GM23338 (cell line): ENCODE measurements around a stretch of chr21.

DNA sequence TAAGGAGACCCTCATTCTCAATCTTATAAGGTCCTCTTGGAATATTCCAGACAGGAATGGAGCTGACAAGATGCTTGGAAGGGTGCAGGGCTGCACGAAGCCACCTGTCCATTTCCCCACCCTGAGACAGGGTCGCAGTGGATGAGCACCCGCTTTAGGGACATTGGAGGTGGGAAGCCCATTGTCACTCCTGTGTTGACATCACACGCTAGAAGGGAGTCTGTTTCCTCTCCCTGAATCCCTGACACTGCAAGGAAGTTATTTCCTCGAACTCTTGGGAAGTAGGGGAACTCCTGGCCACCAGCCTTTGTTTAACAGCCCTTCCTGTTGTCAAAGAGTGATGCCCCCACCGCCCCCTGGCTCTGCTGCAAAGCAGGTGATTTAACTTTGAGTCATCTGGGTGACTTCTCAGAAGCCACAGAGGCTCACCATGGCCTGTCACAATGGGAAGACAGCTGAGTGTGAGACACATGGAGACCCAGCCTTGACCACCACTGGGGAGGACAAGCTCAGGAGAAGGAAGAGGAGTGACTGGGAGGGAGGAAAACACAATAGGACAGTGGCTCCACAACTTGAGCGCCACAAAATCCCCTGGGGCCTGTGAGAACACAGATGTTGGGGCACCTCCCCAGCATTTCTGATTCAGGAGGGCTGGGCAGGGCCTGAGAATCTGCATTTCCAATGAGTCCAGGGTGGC lies 182.8 kb downstream of the PSMG1 start:
- PRO-cap, result no peak
- RAMPAGE, long total RNA, result no peak

GRCh38 chr21:39004685-39005415 lies 178.4 kb downstream of the PSMG1 start:
- PRO-cap, result no peak
- RAMPAGE, long total RNA, result no peak

DNA sequence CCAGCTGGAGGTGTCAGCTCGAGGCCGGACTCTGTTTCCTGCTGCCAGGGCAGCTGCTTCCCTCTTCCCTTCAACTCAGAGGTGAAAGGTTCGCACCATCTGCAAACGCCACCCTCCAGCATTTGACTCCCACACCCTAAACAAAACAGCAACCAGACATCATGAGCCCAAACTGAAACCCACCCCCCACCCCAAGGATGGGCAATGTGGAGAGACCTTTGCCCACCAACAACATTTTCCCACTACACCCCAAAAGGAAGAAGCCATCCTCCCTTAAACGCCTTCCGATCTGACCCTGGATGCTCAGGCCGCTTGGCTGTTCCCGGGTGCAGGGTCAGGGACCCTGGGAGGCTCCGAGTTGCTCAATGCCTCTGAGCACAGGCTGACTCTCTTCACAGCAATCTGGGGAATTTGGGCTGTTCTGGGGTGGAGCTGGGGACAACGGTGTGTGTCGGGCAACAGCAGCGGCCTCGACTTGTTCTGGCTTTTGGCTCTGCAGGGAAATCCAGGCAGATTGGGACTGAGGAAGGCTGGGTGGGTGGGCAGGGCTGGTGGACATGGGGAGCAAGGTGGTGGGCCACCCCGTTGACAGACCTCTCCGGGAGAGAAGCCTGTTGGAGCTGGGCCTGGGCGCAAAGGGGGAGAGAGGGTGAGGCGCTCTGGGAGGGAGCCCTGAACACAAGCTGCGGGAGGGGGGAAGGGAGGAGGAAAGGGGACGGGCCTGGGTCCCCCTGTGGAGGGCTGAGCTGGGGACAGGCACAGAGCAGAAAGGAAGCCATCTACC lies 162.1 kb downstream of the PSMG1 start:
- PRO-cap, result no peak
- RAMPAGE, long total RNA, result no peak

DNA sequence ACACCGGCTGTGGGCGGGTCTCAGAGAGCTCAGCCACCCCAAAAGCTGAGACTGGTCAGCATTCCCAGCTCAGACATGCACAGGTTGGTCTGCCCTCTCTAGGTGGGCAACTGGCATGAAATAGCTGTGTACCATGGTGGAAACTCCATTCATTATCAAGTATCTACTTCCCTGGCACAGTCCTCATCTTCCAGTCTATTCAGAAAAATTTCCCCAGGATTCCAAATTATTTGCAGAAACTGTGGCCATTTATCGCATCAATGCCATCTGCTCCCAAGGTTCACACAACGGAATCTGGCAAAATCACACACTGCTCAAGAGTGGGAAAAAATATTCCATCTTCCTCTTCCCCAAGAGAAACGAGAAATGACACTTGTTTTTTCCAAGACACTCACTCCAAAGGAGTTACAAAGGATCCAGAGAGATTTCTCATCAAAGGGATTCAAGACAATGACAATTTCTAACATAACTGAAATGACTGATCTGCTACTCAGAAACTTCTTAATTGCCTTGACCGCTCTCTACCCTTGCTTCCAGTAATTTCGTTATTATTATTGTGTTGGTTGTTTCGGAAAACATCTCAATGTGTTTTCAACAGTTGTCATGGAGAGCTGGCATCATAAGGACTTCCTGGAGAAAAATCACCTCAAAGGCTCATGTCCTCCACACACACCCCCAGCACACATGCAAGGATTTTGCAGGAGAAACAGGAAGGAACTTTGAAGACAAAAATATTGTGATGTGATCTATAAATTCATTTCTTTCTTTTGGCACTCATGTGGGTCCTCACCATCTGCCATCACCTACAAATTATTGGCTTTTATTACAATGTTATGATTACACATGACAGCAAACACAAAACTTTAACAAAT lies 128.0 kb downstream of the PSMG1 start:
- PRO-cap, result no peak
- RAMPAGE, long total RNA, result no peak

GRCh38 chr21:39088780-39089534 lies 94.3 kb downstream of the PSMG1 start:
- PRO-cap, result no peak
- RAMPAGE, long total RNA, result no peak

DNA sequence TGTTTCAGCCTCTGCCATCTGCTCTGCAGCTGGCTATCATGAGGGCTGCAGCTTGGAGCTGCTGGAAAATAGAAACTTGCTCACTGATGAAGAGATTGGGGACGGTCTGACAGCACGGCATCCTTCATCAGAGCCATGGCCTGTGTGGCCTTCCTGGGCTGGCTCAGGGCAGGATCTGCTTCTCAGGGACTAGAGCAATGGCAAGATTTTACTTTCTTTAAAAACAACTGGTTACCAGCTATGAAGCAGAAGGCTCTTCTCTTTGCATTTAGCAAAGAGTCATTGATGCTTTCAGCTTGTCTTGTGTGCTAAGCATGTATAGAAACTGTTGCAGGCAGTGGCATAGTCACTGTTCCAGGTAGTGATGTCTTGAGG lies 41.5 kb downstream of the PSMG1 start:
- PRO-cap, result no peak
- RAMPAGE, long total RNA, result no peak

GRCh38 chr21:39186253-39186994 lies 3.2 kb upstream of the PSMG1 start:
- PRO-cap, result no peak
- RAMPAGE, long total RNA, result no peak

- PRO-cap, result no peak
- RAMPAGE, long total RNA, result no peak
Measured at GRCh38 chr21:39209294-39209799, 26.1 kb upstream of the PSMG1 start.

- PRO-cap, result no peak
- RAMPAGE, long total RNA, result no peak
Measured at GRCh38 chr21:39632117-39632584, 19.4 kb downstream of the B3GALT5 start.

DNA sequence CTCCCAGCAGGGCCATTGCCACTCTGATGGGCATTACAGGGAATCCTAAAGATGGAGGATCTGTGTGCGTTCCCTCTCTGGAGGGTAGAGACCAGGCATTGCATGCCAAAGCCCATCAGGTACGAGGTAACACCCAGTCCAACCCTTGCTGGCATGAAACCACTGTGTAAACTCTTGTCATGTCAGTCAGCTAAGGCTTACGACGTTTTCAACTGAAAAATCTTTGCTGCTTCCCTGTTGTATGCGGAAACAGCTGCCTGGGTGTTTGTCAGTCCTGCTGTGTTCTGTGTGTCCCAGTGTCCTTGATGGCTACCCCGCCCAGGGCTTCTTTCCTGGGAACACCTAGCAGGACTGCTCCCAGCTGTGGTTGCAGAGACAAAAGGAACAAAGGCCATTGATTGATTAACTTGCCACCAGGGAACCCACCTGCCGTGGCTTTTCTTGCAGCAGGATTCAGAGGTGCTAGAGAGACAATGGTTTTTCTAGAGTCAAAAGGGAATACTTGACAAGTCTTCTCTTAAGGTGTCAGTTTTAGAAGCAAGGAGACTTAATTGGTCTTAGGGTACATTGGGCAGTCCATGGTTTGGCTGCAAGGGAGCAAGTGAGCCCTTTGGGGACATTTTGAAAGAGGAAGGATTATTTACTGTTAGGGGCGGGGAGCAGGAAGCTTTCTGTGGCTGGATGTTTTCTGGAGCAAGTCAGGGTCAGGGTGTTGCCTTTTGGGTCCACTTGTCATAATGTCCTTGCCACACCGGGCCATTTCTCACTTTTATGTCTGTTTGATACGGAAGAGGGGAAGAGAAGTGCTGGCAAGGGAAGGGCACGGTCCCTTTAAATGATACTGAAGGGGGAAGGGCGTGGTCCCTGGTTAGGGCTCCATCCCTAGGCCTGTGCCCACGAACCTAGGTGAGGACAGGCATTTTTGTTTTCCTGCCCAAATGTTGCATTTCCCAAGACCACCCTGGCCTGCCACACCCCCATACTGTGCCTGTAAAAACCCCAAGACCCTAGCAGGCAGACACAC lies 24.8 kb downstream of the B3GALT5 start:
- PRO-cap, result no peak
- RAMPAGE, long total RNA, result no peak

DNA sequence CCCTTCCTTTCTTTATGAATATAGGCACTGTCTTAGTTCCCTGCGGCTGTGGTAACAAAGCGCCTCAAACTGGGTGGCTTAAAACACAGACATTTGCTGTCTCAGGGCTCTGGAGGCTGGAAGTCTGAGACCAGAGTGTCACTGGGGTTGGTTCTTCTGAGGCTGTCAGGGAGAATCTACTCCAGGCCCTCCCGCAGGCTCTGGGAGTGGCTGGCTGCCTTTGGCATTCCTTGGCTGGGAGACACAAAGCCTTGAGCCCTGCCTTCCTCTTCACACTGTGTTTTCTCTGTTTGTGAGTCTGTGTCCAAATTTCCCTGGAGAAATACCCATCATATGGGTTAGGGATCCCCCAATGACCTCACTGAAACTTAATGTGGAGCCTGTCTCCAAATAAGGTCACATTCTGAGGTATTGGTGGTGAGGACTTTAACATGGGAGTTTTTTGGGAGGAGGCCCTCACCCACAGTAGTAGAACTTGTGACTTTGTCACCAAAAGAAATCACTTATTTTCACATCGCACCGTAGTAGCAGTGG lies 38.5 kb downstream of the B3GALT5 start:
- PRO-cap, result bidirectional peak, plus-strand start at position 513 of the sequence, minus-strand start at position 294 of the sequence
- RAMPAGE, long total RNA, result no peak

DNA sequence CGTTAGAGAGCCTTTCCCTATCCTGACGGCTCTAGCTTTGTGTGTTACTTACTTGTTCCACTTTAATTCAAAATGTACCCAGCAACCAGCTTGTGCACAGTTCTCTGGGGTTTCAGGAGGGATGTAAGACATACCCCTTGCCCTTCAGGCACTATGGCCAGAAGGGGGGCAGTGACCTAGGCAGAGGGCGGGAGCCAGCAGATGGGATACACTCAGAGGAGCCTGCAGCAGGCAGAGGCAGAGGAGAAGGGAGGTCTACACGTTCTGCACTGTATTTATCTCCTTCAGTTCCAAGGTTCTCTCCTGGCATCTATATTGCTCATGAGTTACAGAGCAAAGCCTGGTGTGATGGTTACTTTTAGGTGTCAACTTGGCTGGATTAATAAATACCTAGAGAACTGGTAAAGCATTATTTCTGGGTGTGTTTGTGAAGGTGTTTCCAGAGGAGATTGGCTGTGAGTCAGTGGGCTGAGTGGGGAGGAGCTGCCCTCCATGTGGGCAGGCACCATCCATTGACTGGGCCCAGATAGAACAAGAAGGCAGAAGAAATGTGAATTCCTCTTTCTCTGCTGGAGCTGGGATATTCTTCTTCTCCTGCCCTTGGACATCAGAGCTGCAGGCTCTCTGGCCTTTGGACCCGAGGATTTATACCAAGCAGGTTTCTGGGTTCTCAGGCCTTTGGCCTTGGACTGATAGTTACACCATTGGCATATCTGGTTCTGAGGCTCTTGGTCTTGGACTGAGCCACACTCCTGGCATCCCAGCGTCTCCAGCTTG lies 44.3 kb downstream of the B3GALT5 start:
- PRO-cap, result no peak
- RAMPAGE, long total RNA, result no peak

DNA sequence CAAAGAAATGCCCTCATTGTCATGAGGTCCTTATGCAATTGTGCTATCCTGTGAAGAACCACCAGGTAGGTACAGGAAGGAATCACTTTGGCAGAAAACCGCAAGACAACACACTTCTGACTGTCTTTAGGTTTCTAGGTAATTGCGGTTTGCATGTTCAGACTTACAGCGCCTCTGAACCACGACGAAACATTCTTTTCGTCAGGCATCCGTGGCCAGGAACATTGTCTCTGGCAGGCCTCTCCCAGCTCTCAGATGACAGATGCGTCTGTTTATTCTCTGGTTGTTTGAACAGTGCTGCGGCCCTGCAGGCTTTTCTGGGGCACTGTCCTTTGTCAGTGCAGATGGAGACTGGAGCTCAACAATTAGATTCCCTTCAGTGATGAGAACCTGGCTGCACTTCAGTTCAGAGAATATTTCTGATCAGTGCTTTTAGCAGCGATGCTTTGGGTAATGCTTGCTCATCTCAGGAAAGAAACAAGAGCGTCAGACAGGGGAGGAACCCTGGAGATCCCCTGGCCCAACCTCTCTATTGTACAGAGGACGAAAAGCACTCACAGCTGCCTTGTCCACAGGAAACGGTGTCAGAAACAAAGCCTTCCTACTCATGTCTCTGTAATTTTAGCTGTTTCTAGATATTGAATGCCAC lies 63.4 kb downstream of the B3GALT5 start:
- PRO-cap, result no peak
- RAMPAGE, long total RNA, result no peak

- PRO-cap, result no peak
- RAMPAGE, long total RNA, result no peak
Measured at GRCh38 chr21:39788378-39788955, 43.5 kb downstream of the IGSF5 start.

GRCh38 chr21:40684777-40685270 lies 162.1 kb downstream of the DSCAM start:
- PRO-cap, result unidirectional peak, minus-strand start at chr21:40684946
- RAMPAGE, long total RNA, result no peak

DNA sequence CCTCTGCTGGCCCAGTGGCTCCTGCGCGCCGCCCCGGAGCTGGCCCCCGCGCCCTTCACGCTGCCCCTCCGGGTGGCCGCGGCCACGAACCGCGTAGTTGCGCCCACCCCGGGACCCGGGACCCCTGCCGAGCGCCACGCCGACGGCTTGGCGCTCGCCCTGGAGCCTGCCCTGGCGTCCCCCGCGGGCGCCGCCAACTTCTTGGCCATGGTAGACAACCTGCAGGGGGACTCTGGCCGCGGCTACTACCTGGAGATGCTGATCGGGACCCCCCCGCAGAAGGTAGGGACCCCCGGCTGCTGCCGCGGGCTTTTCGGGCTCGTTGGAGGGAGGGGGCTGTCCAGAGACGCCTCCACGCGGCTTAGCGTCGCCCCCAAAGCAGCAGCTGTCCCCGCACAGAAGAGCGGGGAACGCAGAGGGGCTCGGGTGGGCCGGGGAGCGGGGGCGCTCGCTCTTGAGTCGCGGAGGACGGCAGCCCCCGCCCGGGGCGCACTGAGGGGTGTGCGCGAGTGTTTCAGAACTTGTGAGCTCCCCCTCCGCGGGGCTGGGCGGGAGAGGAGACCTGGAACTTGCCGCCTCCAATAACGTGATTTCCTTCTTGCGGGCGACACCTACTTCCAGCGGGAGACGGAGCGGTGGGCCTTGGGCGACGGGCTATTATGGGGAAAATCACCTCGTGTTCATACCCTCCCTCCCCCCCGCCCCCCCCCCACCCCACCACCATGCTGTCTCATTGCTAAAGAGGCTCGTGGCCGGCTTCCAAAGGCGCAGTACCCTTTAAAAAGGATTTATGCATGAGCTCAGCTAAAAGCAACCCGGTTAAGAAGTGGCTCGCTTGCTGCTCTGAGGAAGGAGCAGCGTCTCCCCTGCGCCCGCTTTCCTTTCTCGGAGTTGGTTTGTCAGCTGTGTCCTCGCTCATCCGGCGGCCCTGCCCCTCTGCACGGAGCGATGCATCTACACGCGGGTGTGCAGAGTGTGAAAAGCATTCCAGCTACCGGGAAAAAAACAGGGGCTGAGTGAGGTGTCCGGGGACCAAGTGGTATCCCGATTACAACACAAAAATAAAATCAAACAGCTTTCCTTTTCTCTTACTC lies 681 bp downstream of the BACE2 start:
- PRO-cap, result no peak
- RAMPAGE, long total RNA, result no peak

DNA sequence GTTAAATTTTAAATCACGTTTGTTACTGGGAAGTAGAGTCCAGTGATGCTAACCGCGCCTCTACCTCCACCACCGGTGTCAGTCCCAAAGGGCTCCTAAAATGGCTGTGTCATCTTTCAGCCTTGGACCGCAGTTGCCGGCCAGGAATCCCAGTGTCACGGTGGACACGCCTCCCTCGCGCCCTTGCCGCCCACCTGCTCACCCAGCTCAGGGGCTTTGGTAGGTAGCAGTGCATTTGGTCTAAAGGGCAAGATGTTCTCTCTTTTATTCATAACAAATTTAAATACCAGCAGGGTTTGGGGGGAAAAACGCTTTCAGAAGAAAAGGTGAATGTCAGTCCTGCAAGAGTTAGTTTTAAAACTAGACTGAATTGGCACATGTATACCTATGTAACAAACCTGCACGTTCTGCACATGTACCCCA lies 1.1 kb downstream of the MX1 start:
- PRO-cap, result no peak
- RAMPAGE, long total RNA, result no peak

DNA sequence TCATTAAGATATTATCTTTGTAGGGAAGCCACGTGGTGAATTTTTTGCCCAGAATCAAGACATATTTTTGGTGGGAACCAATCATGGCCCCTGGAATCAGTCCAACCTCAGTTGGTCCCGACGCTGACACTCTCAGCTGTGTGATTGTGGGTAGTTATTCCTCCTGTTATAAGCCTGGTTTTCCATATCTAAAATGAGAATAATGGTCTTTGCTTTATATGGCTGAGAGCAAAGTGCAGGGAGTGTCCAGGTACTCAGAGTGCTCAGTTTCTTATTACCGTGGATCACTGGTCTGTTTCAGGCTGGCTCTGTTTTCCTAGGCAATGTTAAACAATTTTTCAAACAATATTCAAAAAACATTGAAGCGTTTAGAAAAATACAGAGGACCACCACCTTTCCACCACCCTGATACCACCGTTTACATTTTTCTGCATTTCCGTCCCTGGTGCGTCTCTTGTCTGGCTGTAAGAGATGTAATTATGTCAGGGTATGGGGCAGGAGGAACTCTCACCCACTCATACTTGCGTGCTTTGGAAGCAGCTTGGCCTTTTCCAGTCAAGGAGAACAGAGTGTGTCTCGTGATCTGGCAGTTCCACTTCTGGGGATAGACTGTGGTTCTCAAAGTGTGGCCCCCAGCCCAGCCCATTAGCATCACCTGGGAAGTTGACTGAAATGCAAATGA lies 6.6 kb downstream of the MX1 start:
- PRO-cap, result no peak
- RAMPAGE, long total RNA, result no peak

DNA sequence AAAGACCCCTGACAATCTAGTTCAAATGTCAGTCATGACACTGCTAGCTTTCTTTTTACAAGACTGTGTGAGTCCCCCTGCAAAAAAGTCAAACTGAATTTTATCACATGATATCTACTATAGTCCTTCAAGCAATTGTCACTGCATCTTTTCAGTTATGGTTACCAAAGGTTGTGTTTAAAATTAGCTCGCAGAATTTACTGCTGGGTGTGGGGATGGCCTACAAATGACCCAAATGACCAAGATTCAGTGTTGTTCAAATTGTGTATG lies 57.3 kb upstream of the TMPRSS2 start:
- PRO-cap, result no peak
- RAMPAGE, long total RNA, result no peak

DNA sequence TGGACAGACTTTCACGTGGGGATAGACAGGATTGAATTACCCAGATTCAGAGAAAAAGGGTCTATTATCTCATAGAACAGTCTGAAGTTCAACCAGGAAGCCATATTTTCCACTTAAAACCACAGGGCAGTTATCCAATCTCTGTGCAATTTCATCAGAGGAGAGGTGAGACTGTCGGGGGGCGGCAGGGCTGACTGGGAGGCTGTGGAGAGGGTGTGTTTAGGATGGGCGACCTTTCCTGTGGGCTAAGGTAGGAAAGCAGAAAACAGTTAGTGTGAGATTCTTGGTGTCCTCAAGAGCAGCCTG lies 124.4 kb downstream of the RIPK4 start:
- PRO-cap, result no peak
- RAMPAGE, long total RNA, result no peak